ENCODE measurements around a stretch of chr2.

DNA sequence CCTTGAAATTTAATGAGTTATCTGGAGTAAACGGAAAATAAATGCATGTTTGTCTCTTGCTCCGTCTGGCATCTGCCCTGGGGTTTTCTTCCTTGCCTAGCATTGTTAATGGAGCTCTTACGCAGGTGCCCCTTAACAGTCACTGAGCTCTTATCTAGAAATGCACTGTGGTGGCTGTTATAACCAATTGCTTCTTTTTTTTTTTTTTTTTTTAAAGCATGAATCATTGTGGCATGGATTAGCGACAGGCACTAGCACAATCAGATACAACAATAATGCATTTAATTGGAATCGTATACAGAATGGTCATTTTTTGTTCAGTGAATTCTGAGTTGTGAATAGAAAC is 26.9 kb upstream of the LPIN1 start:
- RRBS: no CpG with 5 or more reads among the region's 5 CpGs

- RRBS: no CpG with 5 or more reads among the region's 13 CpGs
These were observed 2.4 kb upstream of the LPIN1 start for GRCh38 chr2:11743753-11744648.

DNA sequence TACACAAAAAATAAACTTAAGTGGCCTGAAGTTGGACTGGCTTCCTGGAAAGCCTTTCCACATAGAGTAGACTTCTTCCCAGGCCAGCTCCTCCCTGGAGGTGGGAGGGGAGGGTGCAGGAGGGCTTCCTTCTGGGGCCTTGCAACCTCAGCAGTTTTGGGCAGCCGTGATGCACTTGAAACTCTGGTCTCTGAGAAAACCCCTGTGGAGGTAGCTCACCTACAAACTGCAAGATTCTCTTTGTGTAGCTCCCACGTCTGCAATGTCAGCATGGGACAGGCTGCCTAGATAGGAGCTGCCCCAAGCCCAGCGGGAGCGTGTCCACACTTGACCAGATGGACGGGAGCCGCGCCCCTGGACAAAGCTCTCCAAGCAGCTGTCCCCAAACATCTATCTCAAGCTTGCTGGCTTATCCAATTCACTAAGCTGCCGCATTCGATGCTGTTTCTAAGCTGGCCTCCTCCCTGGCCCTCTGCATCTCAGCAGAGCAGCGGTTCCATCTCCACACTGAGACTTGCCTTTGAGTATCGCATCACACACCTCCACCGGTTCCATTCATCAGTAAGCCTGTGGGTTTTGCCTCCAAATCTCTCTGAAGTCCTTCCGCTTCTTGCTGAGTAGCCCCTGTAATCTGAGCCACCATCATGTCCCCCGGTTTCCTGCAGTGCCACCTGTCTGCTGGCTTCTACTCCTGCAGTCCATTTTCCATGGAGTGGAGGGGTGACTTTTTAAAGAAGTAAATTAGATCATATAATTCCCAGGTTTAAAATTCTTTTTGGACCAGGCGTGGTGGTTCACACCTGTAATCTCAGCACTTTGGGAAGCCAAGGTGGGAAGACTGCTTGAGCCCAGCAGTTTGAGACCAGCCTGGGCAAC is 1.5 kb upstream of the LPIN1 start:
- RRBS: 15% methylated on average over 2 of the region's 15 CpGs

GRCh38 chr2:11822614-11823391 is 76.4 kb downstream of the LPIN1 start:
- RRBS: no CpG with 5 or more reads among the region's 20 CpGs

GRCh38 chr2:12604393-12604823 is 112.3 kb upstream of the TRIB2 start:
- RRBS: no CpG with 5 or more reads among the region's 1 CpG

DNA sequence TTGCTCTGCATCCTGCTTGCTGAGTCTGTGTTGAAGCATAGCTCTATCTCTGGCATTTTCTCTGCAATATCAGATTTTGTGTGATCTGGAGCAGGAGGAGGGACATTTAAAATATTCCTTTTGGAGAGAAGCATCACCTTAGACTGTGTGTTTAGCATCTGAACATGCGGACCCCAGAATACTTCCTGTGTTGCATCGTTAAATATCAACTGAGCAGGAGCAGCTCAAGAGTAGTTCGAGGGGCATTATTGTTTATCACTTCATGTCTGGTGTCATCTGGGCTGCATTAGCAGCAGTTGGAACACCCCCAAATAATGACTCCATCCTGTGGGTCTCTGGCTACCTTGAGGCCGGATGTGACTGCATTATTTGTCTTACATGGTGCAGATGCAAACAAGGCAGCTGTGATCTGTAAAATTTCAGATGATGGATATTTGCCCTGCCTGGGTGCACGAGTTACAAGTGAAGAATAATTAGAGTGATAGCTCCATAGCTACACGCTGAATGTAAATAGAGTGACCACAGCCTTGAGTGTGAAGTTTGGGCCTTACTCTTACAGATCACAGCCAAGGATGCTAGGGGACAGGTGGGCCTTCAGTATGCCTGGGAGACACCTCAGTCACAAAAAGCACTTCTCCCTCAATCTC is 231.8 kb downstream of the TRIB2 start:
- RRBS: no CpG with 5 or more reads among the region's 6 CpGs

DNA sequence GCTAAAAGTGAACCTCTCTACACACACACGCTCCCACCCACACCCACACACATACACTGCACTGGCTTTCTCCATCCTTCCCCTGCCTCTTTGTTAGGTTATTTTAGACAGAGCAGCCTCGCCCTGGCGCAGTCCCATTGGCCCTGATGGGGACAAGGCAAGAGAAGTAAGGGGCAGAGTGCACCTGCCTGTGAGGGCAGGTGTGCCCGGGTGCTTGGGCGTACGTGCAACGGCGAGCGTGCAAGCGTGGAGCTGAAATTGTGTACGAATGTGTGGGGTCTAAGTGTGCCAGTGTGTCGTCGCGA is 466 bp downstream of the LRATD1 start:
- RRBS: no CpG with 5 or more reads among the region's 14 CpGs

DNA sequence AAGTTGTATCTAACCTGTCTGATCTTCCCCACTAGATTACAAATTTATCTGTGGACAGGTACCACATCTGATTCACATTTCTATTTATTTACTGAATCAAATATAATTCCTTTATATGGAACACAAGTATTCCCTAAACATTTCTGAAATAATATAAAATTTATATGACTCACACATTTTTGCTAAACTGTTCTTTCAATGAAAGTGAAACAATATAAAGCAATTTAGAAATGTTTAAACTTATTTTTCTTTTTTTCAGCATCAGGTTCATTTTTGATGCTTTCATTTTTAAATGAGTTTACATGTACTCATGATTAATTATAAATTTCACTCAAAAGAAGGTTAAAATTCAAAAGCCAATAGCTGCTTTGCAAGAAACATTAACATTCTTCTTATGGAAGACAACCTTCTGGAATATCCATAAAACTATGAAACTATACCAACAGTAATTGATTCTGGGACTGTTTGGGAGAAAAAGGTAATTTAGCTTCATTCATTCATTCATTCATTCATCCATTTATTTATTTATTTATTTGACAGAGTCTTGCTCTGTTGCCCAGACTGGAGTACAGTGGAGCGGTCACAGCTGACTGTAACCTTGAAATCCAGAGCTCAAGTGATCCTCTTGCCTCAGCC is 110.5 kb downstream of the NBAS start:
- RRBS: no CpG with 5 or more reads among the region's 1 CpG

GRCh38 chr2:15555543-15556199 is 5.5 kb downstream of the NBAS start:
- RRBS: no CpG with 5 or more reads among the region's 3 CpGs

GRCh38 chr2:15604827-15605329 is 13.2 kb downstream of the DDX1 start:
- RRBS: no CpG with 5 or more reads among the region's 3 CpGs

DNA sequence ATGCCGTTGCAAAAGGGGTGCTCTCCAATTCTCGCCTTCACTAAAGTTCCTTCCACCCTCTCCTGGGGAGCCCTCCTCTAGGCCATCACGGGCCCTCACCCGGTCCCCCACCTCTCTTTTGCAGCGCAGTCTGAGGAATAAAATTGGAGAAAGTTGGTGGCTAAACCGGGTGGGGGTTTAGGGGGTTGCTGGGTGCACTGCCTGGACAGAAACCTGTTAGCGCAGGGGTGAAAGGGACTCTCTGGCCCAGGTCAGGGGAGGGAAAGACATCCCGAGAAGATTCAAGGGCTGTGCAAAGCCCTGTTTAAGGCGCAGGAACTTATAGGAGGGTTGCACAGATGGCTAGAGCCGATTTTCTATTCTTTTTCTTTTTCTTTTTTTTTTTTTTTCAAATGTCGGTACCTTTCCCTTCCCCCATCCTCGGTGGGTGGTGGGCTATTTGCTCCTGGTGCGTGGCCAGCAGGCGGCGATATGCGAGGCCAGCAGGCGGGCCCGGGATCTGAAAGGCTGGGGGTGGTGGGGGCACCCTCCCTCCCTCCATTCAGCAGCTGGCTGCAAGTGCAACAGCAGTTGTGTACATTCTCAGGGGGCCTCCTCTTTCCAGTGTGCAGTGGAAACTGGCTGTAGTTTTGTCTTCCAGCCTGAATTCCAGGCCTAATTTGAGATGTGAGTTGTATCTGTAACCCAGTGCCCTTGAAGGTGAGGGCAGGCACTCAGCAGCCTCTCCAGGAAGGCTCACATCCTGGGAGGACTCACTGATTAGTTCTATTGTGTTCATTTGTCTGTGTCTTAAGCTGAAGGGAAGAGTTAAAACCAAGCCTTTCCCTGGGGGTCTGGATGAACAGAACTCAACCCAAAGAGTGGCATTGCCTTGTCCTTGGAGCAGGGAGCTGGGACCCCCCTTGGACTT is 2.9 kb downstream of the MYCN start:
- RRBS: 9% methylated on average over 9 of the region's 18 CpGs

- RRBS: 86% methylated on average over 12 of the region's 37 CpGs
These were observed 73.9 kb downstream of the MYCN start for GRCh38 chr2:16013973-16014893.

GRCh38 chr2:16015630-16015990 is 75.3 kb downstream of the MYCN start:
- RRBS: no CpG with 5 or more reads among the region's 8 CpGs

DNA sequence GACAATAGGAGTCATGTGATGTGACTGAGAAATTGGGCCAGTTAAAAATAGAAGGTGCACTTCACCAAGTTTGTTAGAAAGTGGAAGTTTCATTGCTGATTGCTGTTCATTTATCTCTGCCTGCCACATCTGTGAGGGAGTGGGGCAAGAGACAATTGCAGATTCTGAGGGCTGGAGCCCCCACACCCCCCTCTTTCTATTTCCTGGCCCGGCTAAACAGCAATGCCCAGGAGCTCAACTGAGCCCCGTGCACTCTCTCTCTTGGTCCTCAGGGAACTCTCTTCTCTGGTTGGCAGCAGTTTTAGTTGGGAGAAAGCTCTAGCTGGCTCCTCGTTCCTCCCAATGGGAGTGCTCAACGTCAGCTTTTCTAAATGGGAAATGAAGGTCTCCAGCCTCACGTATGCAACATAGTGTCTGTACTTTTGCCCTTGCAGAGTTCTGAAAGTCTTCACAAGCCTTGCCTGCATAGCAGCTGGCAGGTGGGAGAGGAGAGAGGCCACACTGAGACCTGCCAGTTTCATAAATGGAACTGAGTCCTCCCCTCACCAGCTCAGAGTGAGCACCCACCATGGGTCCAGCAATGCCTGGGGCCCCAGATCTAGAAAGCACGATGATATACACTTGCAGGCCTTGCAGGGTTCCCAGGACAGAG is 115.7 kb downstream of the MYCN start:
- RRBS: no CpG with 5 or more reads among the region's 6 CpGs

- RRBS: no CpG with 5 or more reads among the region's 17 CpGs
These were observed 275.6 kb downstream of the MYCN start for GRCh38 chr2:16215803-16216495.

- RRBS: no CpG with 5 or more reads among the region's 1 CpG
These were observed 99.5 kb downstream of the CYRIA start for GRCh38 chr2:16566212-16566411.

GRCh38 chr2:16612499-16613068 is 53.0 kb downstream of the CYRIA start:
- RRBS: no CpG with 5 or more reads among the region's 7 CpGs

- RRBS: no CpG with 5 or more reads among the region's 19 CpGs
These were observed 49.5 kb downstream of the CYRIA start for GRCh38 chr2:16615858-16616719.

GRCh38 chr2:16619602-16620078 is 46.0 kb downstream of the CYRIA start:
- RRBS: no CpG with 5 or more reads among the region's 3 CpGs

All from BE2C (cell line).